ENCODE data around the genes YEATS2, MAP6D1, PARL and HTR3D.

- PRO-cap, result no peak
These were observed 12.3 kb upstream of the SOX2 start for GRCh38 chr3:181699073-181700184.

GRCh38 chr3:181711299-181711614 is 468 bp upstream of the SOX2 start:
- PRO-cap, result no peak

DNA sequence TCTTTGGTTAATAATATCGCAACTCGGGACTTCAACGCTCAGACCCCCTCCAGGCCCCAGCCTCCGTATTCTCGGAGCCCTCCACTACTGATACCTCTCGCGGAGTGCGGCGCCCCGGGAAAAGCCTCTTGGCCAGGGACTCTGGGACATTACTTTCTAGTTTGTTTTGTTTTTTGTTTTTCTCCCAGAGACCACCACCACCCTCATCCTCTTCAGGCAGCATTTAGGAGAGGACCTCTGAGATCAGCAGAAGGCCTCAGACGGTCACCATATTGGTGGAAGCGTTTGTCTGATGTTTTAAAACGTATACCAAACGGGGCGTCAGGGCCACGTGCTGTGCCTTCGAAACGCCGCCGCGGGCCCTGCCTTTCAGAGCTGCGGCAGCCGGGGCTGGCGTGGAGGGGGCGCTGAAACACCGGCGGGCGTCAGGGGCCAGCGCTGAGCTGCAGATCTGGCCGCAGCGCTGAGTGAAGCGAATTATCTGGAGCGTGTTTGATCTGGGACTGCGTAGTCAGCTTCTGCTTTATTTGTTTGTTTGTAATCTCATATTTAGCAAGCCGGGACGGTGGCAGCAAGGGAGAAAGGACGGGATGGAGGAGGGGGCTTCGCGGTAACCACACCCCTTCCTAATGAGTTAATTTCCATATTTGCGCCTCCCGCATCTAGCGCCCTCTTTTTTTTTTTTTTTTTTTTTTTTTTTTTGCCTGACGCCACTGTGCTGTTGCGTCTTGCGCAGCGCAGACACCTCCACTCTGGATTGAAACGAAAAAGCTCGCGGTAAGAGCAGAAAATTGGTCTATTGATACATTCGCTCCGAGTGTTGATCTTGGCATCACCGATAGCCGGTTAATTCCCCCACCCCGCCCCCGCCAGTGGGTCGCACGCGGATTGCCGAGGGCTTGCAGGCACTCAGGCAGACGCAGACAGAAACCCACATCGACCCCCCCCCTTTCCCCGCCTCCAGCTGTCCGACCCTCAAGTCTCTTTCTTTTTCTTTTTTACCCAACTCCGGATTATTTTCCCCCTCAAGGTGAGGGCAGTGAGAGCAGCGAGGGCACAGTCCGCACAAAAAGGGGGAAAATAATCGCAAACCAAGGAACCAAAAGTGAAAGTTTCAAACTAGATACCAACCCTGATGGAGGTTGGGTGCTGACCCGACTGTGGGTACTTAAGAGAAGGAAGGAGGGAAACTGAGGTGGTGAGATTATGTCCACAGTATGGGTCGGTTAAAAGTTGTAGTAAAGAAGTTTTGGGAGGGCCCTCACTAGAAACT is 15.0 kb downstream of the SOX2 start:
- PRO-cap, result no peak

DNA sequence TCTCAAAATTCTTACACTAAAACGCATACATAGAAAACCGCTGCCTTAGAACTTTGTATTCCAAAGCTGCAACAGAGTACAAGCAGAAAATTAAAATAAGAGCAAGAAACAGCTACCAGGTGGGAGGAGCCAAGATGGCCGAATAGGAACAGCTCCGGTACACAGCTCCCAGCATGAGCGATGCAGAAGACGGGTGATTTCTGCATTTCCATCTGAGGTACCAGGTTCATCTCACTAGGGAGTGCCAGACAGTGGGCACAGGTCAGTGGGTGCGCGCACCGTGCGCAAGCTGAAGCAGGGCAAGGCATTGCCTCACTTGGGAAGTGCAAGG is 367.4 kb upstream of the ATP11B start:
- PRO-cap, result no peak

- PRO-cap, result no peak
These were observed 17.6 kb upstream of the LAMP3 start for GRCh38 chr3:183180245-183180476.

DNA sequence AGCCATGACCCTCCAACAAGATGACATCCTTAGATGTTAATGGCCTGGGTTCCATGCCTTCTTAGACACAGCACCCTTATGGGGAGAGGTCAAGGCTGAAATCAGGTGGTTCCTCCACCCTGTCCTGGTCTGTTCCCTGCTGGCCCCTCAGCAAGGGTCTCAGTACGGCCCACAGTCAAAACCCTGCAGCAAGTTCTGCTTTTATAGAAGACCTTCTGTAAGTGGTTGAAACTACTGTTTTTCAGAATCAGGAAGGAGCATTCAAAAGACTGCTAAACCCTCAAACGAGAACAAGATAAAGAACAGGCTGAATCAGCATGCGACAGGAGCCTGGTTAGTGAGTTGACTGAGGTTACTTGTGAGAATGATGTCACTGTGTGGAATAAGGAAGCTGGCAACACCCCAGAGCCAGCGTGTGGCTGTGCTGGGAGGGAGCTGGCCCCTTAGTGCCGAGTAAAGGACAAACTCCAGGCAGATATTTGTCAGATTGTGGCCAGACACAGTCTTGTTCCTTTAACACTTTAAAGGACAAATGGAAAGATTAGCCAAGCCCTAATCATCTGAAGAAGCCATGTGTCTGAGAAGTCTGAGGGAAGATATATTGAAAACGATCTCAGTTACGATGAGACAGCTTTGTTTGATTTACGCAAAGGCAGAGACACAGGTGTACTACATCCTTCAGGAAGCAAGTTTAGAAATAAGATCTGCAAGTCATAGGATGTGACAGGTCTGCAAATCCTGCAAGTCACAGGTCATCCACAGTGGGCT is 53.9 kb downstream of the B3GNT5 start:
- PRO-cap, result no peak

- PRO-cap, result no peak
These were observed 62.3 kb upstream of the MCF2L2 start for GRCh38 chr3:183490561-183491336.

- PRO-cap, result bidirectional peak, plus-strand start at chr3:183636798, minus-strand start at chr3:183636532
These were observed 1.4 kb downstream of the KLHL24 start for GRCh38 chr3:183636708-183637244.

GRCh38 chr3:183697748-183698792 is at the start of gene YEATS2:
Gene YEATS2 (plus strand): TSS chr3:183697797.
- PRO-cap, result bidirectional peak, plus-strand start at chr3:183697810, minus-strand start at chr3:183697678; unidirectional peak, minus-strand start at chr3:183698574

GRCh38 chr3:183731501-183732072 is 34.0 kb downstream of the YEATS2 start:
- PRO-cap, result no peak

GRCh38 chr3:183825204-183826187 is at the start of gene MAP6D1:
Gene MAP6D1 (minus strand): TSS chr3:183825577.
- PRO-cap, result no peak

DNA sequence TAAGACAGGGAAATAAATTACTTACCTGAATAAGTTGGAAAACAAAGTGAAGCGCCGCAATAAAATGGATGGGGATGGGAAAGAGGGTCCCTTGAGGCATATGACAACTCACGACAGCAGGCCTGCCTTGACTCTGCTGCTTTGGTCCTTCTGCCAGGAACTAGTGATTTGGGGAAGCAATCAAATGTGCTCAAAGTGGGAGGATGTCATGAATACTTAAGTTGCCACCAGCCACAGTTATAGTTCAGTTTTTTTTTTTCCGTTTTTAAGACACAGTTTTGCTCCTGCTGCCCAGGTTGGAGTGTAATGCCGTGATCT is 4.6 kb downstream of the PARL start:
- PRO-cap, result no peak

DNA sequence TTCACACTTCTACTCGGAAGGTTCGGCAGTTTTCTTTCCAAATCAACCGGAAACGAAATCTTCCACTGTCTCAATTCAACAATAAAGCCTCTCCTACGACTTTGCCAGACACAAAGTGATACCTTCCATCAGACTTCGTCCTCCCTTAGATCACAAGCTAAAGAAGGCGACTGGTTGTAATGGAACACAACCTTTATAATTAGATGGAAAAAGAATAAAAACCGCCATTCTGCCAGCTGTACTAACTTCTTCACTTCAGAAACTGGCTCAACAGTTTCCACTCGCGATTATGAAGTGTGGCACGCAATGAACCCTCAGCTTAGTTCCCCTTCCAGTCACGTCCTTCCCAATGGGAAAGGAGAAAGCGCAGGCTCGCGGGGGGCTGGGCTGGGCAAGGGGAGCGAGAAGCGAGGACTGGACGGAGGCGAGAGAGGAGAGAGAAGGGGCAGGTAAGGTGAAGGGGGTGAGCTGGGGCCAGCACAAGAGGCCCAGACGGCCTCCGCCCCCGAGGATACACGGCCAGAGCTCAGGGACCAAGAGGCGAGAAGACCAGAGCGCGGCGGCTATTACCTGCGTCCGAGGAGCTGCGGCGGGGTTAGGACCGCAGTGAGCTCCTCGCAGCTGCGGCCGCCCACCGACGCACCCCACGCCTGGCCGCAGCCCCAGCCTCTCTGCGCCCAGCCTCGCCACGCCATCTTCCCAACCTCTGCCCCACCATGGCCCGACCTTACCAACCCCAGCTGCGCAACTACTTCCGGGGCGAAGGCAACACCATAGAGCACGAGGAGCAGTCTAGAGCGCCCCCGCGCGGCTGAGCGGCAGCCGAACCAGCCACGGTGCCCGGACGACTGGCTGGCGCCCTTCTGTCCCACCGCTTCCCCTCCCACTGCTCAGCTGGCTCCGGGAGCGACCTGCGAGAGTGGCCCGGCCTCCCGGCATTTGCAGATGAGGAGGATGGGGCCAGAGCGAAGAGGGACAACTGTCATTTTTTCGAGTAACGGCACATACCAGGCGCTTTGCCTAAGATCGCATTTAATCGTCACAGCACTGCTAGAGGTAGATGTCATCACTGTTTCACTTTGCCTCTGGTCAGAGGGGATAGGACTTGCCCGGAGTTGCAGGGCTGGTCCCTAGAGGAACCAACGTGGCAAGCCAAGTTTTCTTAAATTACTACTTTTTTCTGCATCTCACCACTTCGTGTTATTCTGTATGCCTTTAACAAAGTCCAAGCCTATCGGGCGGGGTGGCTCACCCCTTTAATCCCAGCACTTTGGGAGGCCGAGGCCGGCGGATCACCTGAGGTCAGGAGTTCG is at the start of gene PARL:
Gene PARL (minus strand): TSS at position 729 of the 1,313 bp plus-strand sequence.
- PRO-cap, result bidirectional peak, plus-strand start at position 889 of the sequence, minus-strand start at position 701 of the sequence

DNA sequence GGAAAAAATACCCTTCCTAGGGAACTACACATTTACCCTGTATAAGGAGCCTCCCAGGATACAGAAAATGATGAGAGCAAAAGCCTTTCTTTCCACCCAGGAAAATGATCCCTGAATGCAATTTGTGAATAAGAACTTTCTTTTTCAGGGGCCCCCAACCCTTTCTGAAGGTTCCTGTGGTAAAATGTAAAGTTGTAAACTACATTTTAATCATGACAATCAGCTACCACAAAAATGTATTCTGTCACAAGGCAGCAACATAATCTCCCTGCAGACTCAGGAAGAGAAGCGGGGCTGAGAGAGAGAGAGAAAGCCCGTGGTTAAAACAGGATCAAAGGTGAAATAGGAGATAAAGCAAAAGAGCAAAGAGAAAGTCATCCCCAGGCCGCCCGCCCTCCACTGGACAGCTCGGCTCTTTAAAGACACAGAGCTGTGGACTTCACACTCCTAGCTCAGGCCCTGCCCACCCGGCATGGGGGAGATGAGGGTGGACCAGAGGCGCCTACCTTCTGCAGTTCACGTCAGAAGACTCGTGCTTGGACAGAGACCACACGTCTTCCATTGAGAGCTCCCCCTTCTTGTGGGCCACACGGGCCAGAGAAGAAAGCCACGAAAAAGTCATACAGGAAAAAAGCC is 29.5 kb downstream of the ABCC5 start:
- PRO-cap, result no peak

GRCh38 chr3:184017104-184017296 is 684 bp downstream of the ABCC5 start:
- PRO-cap, result no peak

- PRO-cap, result no peak
These were observed at the start of gene HTR3D for GRCh38 chr3:184031542-184031869. Gene HTR3D (plus strand): TSS chr3:184031742.

DNA sequence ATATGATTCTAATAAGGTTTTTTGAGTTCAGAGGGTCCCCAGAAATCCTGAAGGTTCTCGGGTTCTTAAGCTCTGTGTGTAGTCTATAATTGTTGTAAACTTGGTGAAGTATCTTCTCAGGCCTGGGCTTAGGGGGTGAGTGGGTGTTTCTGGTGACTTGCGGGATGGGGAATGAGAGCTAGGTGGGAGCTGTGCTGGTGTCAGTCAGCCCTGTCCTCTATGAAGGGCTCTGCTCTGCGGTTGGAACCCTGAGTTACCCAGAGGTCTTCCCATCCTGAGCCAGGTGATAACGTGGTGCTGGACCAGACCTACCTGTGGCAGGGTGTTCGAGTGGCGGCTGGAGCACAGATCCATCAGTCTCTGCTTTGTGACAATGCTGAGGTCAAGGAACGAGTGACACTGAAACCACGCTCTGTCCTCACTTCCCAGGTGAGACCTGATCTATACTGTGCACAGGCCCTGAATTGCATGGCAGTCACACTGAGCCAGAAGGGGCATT is 6.5 kb downstream of the EIF2B5 start:
- PRO-cap, result no peak

GRCh38 chr3:184160890-184161184 is 5.7 kb downstream of the DVL3 start:
- PRO-cap, result no peak

GRCh38 chr3:184325420-184326201 is 11.2 kb downstream of the EIF4G1 start:
- PRO-cap, result no peak

- PRO-cap, result no peak
These were observed 236 bp downstream of the CLCN2 start for GRCh38 chr3:184361205-184361533.

Data from left common carotid artery plus branches (tissue), 1 donor.